Upper lobe of left lung (tissue), 5 donors: ENCODE measurements around the gene RTP3.

DNA sequence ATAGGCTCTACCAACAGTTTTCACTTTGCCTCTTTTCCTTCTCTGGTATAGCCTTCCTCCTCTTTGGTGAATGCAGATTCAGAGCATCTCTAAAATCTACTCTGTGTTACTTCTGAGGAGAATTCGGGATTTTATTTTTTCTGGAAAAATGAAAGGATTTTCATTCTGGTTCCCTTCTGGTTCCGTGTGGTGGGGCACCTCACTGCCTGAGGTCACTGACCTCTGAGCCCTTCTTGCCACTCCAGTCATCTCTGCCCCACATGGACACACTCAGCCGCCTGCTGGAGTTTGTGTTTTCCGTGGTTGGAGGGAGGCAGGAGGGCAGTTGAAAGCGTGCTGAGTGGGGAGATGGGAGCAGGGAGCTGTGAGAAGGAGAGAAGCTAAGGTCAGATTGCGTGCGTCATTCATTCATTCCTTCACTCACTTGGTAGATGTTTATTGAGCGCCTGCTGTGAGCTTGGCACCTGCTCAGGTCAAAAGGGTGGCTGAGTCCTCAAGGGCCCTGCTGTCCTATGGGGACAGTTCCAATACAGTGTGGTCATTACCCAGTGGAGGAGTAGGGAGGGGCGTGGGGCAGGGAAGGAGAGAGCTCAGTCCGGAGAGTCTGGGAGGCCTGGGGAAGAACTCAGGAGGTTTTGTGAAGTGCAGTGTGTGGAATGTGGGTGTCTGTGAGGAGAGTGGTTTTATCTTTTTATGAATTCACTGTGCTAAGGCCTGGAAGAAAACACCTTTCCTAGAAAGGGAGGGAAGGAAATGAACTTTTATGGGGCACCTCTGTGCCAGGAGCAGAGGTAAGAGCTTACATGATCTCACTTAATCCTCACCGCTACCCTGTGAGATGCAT is 23.5 kb downstream of the LIMD1 start:
- PRO-cap, 2 experiments, result no peak in any of the 2 experiments
- RAMPAGE, long total RNA, 4 experiments, result start-site peak on the plus strand in 1 of 4 experiments, centred at position 166 of the sequence, 15 reads per replicate

- PRO-cap, 2 experiments, result no peak in any of the 2 experiments
- RAMPAGE, long total RNA, 4 experiments, result no peak in any of the 4 experiments
Observed at GRCh38 chr3:45653781-45654133, 35.4 kb upstream of the SACM1L start.

- PRO-cap, 2 experiments, result no peak in any of the 2 experiments
- RAMPAGE, long total RNA, 4 experiments, result no peak in any of the 4 experiments
Observed at GRCh38 chr3:45946408-45946853, 3.2 kb downstream of the CXCR6 start.

DNA sequence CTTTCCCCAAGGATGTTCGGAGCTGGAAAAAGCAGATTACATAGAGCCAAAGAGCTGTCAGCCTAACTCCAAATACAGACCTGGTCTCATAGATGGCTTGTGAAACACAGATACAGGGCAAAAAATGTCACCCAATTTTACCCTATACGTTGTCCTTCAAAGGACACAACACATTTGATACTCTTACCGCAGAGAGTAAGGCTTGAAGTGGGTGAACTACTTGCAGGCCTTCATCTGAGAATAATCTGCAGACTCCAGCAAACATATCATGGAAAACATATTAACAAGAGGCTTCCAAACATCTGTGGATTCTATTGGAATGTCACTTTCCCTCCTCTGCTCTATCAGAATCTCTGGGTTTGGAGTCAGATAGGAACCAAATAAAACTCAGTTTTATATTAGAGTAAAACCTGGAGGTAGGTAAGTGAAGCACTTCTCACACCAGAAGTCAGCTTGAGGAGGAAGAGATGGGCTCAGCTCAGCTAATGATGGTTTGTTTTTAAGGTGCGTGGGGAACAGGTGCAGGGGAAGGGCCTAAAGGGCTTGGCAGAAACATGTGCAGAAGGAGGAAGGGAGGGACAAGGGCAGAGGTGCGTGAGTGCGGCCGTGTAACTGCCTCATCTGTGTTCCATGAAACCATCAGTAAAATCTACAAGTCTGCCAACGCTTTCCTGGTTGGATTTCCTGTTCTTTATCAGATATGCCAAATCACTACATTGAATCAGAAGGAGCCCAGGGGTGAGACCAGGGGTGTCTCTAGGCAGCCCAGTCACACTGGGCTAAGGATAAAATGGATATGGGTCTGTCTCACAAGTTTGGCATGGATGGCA is 20.1 kb downstream of the FYCO1 start:
- PRO-cap, 2 experiments, result peak in 1 of 2 experiments; most common plus-strand start position 564 of the sequence (in 1)
- RAMPAGE, long total RNA, 4 experiments, result no peak in any of the 4 experiments

- PRO-cap, 2 experiments, result no peak in any of the 2 experiments
- RAMPAGE, long total RNA, 4 experiments, result no peak in any of the 4 experiments
Observed at GRCh38 chr3:46463318-46464227, 1.1 kb downstream of the LTF start.

DNA sequence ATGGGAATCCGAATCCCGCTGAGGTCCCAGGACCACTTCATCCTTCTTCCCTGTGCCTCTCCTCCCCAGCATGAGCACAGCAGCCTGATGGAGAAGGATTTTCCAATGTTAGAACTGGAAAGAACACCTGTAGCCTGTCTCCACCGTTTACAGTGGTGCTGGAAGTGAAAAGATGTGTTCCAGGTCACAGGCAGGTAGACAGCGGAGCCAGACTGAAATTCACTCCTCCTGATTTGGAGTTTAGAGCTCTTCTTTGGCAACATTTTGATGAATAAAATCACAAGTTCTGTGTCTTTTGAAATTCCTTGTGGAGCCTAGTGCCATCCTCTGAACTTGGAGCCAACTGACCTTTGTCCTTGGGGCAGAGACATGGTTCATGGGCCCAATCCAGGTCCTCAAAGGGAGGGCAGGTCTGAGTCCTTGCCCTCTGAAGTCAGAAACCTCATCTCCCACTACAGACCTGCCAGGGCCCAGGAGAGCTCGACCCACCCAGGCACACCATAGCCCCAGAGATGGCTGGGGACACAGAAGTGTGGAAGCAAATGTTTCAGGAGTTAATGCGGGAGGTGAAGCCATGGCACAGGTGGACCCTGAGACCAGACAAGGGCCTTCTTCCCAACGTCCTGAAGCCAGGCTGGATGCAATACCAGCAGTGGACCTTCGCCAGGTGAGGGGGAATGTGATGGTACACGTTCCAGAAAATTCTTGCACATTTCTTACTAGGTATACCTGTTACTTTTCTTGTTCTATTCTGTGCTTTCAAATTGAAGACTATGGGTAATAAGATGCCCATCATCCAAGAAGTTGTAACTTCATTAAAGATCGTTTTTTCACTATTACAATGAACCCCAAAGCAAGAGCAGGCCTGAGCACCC is at the start of gene RTP3:
TSS of gene RTP3 (plus strand) at position 426 of the 875 bp plus-strand sequence.
- PRO-cap, 2 experiments, result no peak in any of the 2 experiments
- RAMPAGE, long total RNA, 4 experiments, result no peak in any of the 4 experiments

DNA sequence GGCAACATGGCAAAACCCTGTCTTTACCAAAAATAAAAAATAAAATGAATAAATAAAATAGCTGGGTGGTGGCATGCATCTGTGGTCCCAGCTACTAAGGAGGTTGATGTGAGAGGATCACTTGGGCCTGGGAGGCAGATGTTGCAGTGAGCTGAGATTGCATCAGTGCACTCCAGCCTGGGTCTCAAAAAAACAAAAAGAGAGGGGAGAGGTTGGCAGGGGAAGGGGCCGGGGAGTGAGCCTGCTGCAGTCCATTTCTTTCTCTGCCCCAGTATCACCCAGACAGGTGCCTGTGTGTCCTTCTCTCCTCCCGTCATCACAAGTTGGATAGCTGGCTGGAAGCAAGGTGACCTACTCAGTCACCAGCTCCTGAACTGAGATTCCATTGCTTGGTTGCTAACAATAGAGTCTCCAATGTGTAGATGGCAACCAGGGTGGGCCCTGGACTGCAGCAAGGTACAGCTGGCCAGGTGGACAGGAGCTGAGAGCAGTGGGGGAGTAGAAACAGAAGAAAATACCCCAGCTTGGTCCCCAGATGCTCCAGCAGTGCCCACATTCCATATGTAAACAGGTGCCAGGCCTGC is 4.7 kb downstream of the LRRC2 start:
- PRO-cap, 2 experiments, result peak in 1 of 2 experiments; most common minus-strand start position 276 of the sequence (in 1)
- RAMPAGE, long total RNA, 4 experiments, result no peak in any of the 4 experiments

GRCh38 chr3:46660766-46661470 is 32.6 kb downstream of the ALS2CL start:
- PRO-cap, 2 experiments, result no peak in any of the 2 experiments
- RAMPAGE, long total RNA, 4 experiments, result no peak in any of the 4 experiments

- PRO-cap, 2 experiments, result peak in 2 of 2 experiments; most common plus-strand start chr3:46845626 (in 1); most common minus-strand start chr3:46845888 (in 1)
- RAMPAGE, long total RNA, 4 experiments, result start-site peak on the minus strand in 1 of 4 experiments, at chr3:46845905-46845940 at its widest, 5 reads per replicate
Observed at GRCh38 chr3:46845504-46846572, 17.4 kb downstream of the MYL3 start.

GRCh38 chr3:46883627-46884299 is 6.2 kb downstream of the PTH1R start:
- PRO-cap, 2 experiments, result no peak in any of the 2 experiments
- RAMPAGE, long total RNA, 4 experiments, result start-site peak on the plus strand in 1 of 4 experiments, at chr3:46883986-46884261 at its widest, 20 reads per replicate

DNA sequence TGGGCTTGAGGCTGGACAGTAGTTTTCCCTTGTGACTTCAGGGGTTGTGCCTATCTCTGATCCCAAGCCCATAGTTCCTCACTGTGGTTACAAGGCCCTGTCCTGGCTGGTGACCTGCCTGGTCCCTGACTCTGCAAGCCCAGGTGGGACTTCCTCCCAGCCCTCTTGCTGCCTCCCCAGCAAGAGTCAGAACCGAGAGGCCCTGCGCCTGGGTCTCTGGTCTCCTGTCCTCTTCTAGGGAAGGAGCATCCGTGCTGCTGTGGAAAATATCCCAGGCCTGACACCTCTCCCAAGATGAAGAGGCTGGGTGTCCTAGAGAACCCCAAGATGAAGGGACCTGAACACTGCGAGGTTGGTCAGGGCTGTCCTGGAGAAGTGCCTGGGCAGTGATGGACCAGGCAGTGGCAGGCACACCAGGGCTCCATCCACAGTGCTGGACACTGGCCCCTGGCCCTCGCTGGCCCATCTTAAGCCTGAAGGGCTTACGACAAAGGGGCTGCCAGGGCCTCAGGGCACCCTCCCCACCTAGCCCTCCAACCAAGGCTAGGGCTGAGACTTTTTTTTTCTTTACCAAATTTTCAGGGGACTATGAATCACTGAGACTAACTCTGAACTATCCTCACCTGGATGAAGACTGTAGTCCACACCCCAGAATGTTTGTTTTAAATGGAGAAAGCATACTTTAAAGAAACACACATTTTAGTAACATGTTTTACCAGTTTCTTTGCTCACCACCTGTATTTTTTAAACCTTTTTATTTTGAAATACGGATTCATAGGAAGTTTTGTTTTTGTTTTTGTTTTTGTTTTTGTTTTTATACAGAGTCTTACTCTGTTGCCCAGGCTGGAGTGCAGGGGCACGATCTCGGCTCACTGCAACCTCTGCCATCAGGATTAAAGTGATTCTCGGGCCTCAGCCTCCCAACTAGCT is 32.9 kb downstream of the PTH1R start:
- PRO-cap, 2 experiments, result no peak in any of the 2 experiments
- RAMPAGE, long total RNA, 4 experiments, result no peak in any of the 4 experiments

DNA sequence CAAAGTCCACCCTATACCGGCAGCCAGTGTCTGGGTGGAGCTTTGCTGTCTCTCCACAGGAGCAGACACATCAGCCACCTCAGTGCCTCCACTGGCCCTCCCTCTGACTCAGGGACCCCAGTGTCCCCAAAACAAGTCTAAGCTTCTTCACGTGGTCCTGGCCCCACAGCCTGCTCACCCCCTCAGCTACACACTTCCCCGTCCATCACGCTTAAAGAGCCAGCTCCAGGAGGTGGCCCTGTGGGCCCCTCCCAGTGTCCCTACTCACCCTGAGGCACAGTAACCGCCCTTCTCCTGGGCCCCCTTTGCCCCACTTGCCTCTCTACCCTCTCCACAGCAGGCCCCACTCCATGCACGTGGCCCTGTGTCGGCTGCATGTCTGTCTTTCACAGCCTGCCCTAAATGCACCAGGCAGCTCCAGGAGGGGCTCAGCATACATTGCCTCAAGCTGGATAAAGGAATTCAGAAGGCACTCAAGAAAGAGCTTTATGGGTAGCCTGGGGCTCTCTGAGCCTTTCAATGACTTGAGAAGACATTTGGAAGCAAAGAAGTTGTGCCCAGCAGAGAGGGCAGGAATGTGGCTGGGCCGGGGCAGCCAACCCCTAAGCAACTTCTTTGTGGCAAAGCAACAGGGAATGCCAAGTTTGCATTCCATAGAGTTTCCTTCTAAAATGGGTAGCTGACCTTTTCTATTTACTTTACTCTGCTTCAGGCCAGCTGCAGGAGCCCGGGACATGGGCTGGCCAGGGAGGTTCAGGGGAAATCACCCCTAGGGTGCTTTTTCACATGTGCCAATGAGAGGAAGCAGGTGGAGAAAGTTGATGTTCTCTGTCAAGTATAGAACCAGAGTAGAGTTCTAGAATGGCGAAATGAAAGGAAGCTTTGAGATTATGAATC is 45.8 kb downstream of the CCDC12 start:
- PRO-cap, 2 experiments, result no peak in any of the 2 experiments
- RAMPAGE, long total RNA, 4 experiments, result no peak in any of the 4 experiments

- PRO-cap, 2 experiments, result no peak in any of the 2 experiments
- RAMPAGE, long total RNA, 4 experiments, result start-site peak on the minus strand in 2 of 4 experiments, at chr3:46959932-46960250 at its widest, 7 to 8 reads per replicate
Observed at GRCh38 chr3:46959804-46960872, 16.4 kb downstream of the CCDC12 start.

GRCh38 chr3:47002869-47003284 is 23.4 kb downstream of the NBEAL2 start:
- PRO-cap, 2 experiments, result no peak in any of the 2 experiments
- RAMPAGE, long total RNA, 4 experiments, result no peak in any of the 4 experiments

- PRO-cap, 2 experiments, result no peak in any of the 2 experiments
- RAMPAGE, long total RNA, 4 experiments, result no peak in any of the 4 experiments
Observed at GRCh38 chr3:47003558-47004016, 24.1 kb downstream of the NBEAL2 start.

GRCh38 chr3:47057022-47057664 is 77.7 kb downstream of the NBEAL2 start:
- PRO-cap, 2 experiments, result no peak in any of the 2 experiments
- RAMPAGE, long total RNA, 4 experiments, result no peak in any of the 4 experiments

GRCh38 chr3:47120012-47121179 is 43.5 kb downstream of the SETD2 start:
- PRO-cap, 2 experiments, result no peak in any of the 2 experiments
- RAMPAGE, long total RNA, 4 experiments, result start-site peak on the minus strand in 2 of 4 experiments, at chr3:47120435-47120951 at its widest, 61 to 81 reads per replicate

GRCh38 chr3:47123874-47124663 is 39.8 kb downstream of the SETD2 start:
- PRO-cap, 2 experiments, result no peak in any of the 2 experiments
- RAMPAGE, long total RNA, 4 experiments, result no peak in any of the 4 experiments

GRCh38 chr3:47135685-47136536 is 28.0 kb downstream of the SETD2 start:
- PRO-cap, 2 experiments, result no peak in any of the 2 experiments
- RAMPAGE, long total RNA, 4 experiments, result start-site peak on the minus strand in 2 of 4 experiments, at chr3:47135822-47136434 at its widest, 6 to 17 reads per replicate

DNA sequence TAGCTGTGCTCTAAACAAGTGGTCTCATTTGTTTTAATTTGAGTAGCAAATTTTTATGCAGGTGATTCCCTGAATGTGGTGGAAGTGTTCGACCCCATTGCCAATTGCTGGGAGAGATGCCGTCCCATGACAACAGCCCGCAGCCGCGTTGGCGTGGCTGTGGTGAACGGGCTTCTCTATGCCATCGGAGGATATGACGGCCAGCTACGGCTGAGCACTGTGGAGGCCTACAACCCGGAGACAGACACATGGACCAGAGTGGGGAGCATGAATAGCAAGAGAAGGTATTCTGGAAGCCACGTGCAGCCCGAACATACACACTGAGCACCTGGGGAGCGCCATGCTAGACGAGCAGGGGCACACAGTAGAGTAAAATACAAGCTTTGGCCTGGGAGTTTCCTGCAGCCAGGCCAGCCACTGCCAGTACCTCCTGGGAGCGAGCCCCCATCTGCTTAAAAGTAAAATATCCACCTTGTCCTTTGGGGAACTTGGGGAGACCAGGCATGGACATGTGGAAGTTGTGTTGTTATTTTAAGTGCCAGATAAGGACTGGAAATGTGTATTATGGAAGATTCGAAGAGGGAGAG is 44.3 kb upstream of the PTPN23 start:
- PRO-cap, 2 experiments, result no peak in any of the 2 experiments
- RAMPAGE, long total RNA, 4 experiments, result no peak in any of the 4 experiments